Heart left ventricle (tissue), 7 donors: ENCODE results near the genes GNG14, FBXW9 and BEST2.

GRCh38 chr19:12194430-12195209 is 31.7 kb downstream of the ZNF136 start:
- PRO-cap, 6 experiments, result peak in 6 of 6 experiments; most common plus-strand start chr19:12195015 (in 6); most common minus-strand start chr19:12194849 (in 5)
- RAMPAGE, long total RNA, 2 experiments, result no peak in any of the 2 experiments
- RRBS, result no CpG with 5 or more reads among the region's 46 CpGs

DNA sequence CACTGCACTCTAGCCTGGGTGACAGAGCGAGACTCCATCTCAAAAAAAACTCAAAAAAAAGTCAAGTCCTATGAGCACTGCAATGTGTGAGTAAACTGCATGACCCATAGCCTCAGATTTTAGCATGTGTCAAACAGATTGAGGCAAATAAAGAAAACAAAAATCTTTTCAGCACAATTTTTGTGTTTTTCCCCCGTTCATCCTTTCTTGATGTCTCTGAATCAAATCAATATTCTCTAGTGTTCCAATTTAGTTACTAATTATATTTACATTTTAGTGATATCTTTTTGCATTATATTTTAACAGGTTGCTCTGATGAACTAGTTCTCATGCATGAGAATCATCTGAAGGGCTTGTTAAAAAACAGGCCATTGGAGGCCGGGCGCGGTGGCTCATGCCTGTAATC is 8.7 kb downstream of the ZNF44 start:
- PRO-cap, 6 experiments, result no peak in any of the 6 experiments
- RAMPAGE, long total RNA, 2 experiments, result no peak in any of the 2 experiments
- RRBS, result no CpG with 5 or more reads among the region's 5 CpGs

- PRO-cap, 6 experiments, result no peak in any of the 6 experiments
- RAMPAGE, long total RNA, 2 experiments, result no peak in any of the 2 experiments
- RRBS, result no CpG with 5 or more reads among the region's 1 CpG
Observed at GRCh38 chr19:12293207-12293440, 1.6 kb downstream of the ZNF44 start.

GRCh38 chr19:12293527-12294275 is 982 bp downstream of the ZNF44 start:
- PRO-cap, 6 experiments, result peak in 5 of 6 experiments; most common plus-strand start chr19:12294110 (in 5); most common minus-strand start chr19:12293929 (in 1)
- RAMPAGE, long total RNA, 2 experiments, result no peak in any of the 2 experiments
- RRBS, result no CpG with 5 or more reads among the region's 22 CpGs

DNA sequence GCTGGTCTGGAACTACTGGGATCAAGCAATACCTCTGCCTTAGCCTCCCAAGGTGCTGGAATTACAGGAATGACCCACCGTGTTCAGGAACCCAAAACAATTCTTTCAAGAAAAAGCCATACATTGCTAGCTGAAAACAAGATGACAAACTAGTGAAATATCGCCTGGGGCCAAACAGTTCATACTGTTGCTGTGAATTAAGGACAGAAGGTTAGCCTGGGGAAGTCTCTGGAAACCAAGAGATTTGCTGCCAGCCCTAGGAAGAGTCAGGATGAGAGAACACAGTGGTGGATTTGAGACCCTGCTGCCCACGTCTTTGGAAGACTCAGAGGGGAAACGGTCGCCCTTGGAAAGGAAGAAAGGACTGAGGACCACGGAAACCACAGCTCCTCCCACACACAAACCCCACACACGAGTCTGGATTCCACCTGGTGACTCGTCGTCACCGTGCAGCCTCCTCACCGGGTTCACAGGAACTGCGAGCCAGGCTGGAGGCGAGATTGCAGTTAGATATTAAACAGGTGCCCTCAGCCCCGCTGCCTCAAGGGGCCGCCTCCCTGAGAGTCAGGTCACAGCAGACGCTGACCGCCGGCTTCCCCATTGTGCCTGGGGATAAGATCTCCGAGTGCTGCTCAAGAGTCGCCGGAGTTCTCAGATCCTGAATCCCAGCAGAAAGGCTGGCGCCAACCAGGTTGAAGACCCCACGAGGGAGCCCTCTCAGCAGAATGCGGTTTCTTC is 948 bp downstream of the ZNF443 start:
- PRO-cap, 6 experiments, result peak in 3 of 6 experiments; most common plus-strand start position 600 of the sequence (in 3)
- RAMPAGE, long total RNA, 2 experiments, result no peak in any of the 2 experiments
- RRBS, result no CpG with 5 or more reads among the region's 24 CpGs

DNA sequence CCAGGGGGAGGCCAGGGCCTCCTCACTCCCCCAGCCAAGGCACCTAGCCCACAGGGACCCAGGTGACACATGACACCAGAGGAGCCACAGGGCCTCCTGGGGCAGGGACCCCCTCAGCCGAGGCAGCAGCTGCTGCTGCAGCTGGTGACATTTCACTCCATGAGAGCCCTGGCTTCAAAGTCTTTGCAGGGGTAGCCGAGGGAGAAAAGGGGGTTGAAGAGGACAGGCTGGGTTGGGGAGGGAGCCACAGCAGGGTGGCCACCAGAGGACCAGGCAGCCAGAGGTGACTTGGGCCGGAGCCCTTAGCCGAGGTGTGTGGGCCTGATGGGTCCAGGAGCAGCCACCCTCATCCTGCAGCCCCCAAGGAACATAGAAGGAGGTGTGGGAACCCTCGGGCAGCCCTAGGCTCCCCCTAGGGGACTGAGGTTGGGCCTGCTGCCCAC is at the start of gene GNG14:
GNG14 (plus strand) TSS at position 413 of the 443 bp plus-strand sequence.
- PRO-cap, 6 experiments, result no peak in any of the 6 experiments
- RAMPAGE, long total RNA, 2 experiments, result no peak in any of the 2 experiments
- RRBS, result no CpG with 5 or more reads among the region's 5 CpGs

GRCh38 chr19:12696320-12697340 is at the start of gene FBXW9:
FBXW9 (minus strand) TSS chr19:12696631.
- PRO-cap, 6 experiments, result peak in 6 of 6 experiments; most common plus-strand start chr19:12696684 (in 2); most common minus-strand start chr19:12696615 (in 5)
- RAMPAGE, long total RNA, 2 experiments, result start-site peak on the minus strand in 2 of 2 experiments, at chr19:12696621-12696656 at its widest, 11 to 14 reads per replicate
- RRBS, result 1% methylated on average over 14 of the region's 62 CpGs

DNA sequence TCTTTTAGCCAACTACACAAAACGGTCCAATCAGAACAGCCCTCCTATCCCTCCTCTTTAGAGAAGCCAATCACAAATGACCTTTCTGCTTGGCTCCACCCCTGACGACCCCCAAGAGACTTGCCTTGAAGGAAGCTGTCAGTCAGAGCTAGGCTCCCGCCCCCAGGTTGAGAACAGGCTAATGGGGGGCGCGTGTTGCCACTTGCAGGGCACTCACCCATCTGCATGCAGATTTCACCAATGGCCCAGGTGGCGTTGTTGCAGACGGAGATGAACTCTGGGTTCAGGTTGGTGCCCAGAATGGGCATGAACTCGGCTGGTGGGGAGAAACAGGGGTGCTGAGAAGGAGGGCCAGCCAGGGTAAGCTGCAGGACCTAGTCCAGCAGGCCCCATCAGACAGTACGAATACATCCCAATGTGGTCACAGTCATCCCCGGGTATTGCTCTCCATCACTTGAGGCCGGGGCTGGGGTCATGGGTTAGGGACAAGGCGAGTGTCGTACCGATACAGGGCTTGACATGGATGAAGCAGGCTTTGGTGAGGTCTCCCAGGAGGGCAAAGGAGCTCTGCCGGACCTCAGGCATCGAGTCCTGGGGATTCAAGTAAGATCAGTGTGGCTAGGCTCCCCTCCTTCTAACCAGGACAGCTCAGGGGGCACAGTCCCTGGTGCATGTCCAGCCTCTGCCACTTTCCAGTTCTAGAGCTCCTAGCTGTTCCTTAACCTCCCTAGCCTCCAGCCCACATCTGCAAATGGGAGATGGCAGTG is 7.0 kb upstream of the FBXW9 start:
- PRO-cap, 6 experiments, result peak in 6 of 6 experiments; most common minus-strand start position 459 of the sequence (in 5)
- RAMPAGE, long total RNA, 2 experiments, result no peak in any of the 2 experiments
- RRBS, result no CpG with 5 or more reads among the region's 16 CpGs

DNA sequence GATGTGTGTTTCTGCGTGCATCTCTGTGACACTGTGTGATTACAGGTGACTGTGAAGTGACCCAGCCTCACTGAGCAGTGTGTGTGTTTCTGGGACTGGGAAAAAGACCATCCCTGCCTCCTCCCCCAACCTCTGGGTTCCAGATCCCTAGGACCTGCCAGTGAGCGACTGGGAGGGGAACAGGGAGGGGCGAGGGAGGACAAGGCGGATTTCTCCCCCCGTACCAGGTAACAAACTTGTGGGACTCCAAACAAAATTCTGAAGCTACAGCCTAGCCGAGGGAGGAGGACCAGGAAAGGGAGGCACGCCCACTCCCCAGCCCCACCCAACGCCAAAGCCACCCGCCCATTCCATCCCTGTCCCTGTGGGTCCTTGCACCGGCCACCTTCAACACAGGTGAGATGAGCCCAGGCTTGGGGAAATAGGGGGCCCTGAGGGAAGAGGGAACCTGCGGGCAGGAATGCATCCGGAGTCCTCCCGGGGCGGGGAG is at the start of gene BEST2:
BEST2 (plus strand) TSS at position 348 of the 490 bp plus-strand sequence.
- PRO-cap, 6 experiments, result no peak in any of the 6 experiments
- RAMPAGE, long total RNA, 2 experiments, result no peak in any of the 2 experiments
- RRBS, result 43% methylated on average over 5 of the region's 14 CpGs

DNA sequence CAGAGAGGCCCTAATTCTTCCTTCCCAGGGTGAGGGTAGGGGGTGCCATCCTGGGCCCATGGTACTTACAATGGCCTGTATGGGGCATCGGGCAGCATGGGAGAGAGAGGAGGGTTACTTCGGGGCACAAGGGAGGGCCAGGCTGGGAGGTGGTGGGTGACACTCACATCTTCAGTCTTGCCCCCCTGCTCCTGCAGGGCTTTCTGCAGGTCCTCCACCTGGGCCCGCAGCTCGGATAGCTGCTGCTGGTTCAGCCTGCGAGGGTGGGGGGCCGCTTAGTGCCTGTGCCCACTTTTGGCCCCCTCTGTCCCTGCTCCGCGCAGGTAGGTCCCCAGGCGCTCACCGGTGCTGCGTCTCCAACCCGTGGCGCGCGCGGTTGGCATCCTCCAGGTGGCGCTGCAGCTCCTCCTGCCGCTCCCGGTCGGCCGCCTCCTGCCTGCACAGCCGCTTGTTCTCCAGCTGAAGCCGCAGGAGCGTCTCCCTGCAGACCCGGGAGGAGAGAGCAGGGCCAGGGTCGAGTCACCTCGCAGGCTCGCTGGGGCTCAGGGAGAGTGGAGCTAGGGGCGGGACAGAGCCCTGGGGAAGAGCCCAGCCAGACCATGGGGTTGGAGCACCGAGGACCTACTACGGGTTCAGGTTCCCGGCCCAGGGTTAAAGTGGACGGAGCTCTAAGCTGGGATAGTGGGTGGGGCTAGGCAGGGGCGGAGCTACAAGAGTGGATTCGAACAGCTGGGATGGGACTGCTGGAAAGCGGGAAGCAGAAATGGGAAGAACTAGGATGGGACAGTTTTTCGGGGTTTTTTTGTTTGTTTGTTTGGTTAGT is 9.4 kb downstream of the HOOK2 start:
- PRO-cap, 6 experiments, result peak in 6 of 6 experiments; most common plus-strand start position 458 of the sequence (in 1); most common minus-strand start position 626 of the sequence (in 6)
- RAMPAGE, long total RNA, 2 experiments, result no peak in any of the 2 experiments
- RRBS, result 2% methylated on average over 16 of the region's 37 CpGs

GRCh38 chr19:12781957-12782886 is 6.9 kb upstream of the HOOK2 start:
- PRO-cap, 6 experiments, result peak in 6 of 6 experiments; most common plus-strand start chr19:12782432 (in 6); most common minus-strand start chr19:12782499 (in 3)
- RAMPAGE, long total RNA, 2 experiments, result no peak in any of the 2 experiments
- RRBS, result 1% methylated on average over 8 of the region's 73 CpGs

- PRO-cap, 6 experiments, result peak in 5 of 6 experiments; most common plus-strand start chr19:12996750 (in 2); most common minus-strand start chr19:12996762 (in 5)
- RAMPAGE, long total RNA, 2 experiments, result no peak in any of the 2 experiments
- RRBS, result 2% methylated on average over 7 of the region's 41 CpGs
Observed at GRCh38 chr19:12996546-12997032, 1.3 kb downstream of the NFIX start.

GRCh38 chr19:13025541-13026936 is 30.8 kb downstream of the NFIX start:
- PRO-cap, 6 experiments, result no peak in any of the 6 experiments
- RAMPAGE, long total RNA, 2 experiments, result no peak in any of the 2 experiments
- RRBS, result 30% methylated on average over 1 of the region's 25 CpGs

GRCh38 chr19:13044458-13045259 is 49.4 kb downstream of the NFIX start:
- PRO-cap, 6 experiments, result peak in 1 of 6 experiments; most common plus-strand start chr19:13045012 (in 1); most common minus-strand start chr19:13044810 (in 1)
- RAMPAGE, long total RNA, 2 experiments, result no peak in any of the 2 experiments
- RRBS, result 25% methylated on average over 1 of the region's 15 CpGs

DNA sequence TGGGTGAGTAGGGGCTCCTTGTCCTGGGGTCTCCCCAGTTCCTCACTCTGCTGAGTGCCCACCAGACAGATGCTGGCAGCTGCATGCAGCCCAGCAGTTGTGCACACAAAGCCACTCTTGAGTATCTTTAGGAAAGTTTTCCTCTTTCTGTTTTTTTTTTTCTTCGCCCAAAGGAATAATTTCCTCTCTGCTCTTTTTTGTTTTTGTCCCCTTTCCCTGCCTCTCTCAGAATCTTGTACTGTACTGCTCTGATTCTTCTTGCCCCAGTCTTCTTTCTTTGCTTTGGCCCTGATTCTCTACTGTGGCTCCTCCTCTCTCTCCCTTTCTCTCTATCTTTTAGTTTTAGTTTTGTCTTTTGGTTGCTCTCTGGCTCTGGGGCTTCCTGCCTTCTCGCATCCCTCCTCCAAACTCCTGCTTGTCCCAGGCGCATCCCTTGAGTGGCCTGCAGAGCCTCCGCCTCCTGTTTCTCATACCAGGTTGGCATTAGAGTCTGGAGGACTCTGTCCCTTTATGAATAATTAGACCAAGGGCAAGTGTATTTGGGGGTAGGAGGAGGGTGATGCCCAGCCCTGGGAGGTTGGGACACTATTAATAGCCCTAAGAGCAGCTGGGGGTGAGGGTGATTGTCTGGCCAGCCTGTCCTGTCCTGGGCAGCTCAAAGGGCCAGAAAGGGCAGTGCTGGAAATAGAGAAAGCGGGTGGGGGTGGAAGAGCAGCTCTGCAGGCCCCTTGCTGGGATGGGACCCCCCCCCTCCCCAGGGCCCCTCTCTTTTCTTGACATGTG is 39.1 kb downstream of the LYL1 start:
- PRO-cap, 6 experiments, result peak in 6 of 6 experiments; most common plus-strand start position 687 of the sequence (in 4); most common minus-strand start position 410 of the sequence (in 4)
- RAMPAGE, long total RNA, 2 experiments, result no peak in any of the 2 experiments
- RRBS, result no CpG with 5 or more reads among the region's 5 CpGs

DNA sequence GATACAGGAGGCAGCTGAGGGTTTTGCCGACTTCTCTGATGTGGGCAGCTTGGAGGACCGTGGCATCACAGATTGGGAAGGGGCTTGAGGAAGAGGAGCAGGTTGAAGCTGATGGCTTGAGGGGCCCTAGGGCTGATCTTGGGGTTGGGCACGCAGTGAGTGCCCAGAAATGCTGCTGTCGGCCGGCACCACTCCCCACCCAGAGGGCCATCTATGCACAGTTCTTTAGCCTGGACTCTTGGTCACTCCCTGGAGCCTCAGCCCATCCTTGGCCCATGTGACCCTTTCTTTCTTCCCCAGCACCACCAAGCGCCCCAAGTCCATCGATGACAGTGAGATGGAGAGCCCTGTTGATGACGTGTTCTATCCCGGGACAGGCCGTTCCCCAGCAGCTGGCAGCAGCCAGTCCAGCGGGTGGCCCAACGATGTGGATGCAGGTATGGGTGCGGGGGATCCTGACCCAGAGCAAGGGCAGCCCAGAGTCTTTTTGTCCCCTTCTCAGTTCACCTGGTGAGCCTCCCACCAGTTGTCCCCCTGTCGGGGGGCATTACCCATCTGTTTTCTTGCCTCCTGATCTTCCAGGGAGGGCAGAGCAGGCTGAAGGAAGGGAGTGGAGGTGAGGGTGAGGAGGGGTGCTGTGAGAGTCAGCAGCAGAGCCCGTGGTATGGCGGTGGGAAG is 27.3 kb downstream of the LYL1 start:
- PRO-cap, 6 experiments, result no peak in any of the 6 experiments
- RAMPAGE, long total RNA, 2 experiments, result no peak in any of the 2 experiments
- RRBS, result no CpG with 5 or more reads among the region's 16 CpGs

DNA sequence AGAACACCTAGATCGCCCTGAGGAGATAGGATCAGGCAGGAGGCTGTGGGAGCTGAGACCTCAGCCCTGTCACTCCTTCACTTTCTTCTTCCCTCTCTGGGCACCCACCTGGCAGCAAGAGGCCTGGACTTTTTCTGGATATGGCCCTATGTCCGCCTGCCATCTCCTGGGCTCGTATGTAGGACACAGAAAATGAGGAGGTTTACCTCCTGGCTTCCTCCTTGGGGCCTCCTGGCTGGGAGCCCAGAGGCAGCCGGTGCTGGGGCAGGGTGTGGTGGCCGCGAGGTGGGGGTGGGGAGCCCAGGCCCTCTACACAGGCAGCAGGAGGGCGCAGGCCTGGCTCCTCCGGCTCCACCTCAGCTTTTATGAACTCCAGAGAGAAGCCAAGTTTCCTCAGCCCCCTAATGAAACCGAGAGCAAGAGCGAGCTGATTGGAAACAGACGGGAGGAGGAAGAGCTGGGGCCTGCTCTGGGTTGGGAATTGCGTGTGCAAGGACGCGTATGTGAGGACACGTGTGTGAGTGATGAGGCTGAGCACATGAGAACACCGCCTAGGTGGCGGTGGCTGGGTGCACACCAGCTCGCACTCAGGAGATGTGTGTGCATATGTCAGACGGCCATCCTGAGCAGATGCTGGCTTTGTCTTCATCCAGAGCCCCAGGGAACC is 23.1 kb downstream of the LYL1 start:
- PRO-cap, 6 experiments, result no peak in any of the 6 experiments
- RAMPAGE, long total RNA, 2 experiments, result no peak in any of the 2 experiments
- RRBS, result 9% methylated on average over 5 of the region's 19 CpGs

- PRO-cap, 6 experiments, result no peak in any of the 6 experiments
- RAMPAGE, long total RNA, 2 experiments, result no peak in any of the 2 experiments
- RRBS, result 80% methylated on average over 5 of the region's 14 CpGs
Observed at GRCh38 chr19:13081613-13081977, 21.1 kb downstream of the LYL1 start.

DNA sequence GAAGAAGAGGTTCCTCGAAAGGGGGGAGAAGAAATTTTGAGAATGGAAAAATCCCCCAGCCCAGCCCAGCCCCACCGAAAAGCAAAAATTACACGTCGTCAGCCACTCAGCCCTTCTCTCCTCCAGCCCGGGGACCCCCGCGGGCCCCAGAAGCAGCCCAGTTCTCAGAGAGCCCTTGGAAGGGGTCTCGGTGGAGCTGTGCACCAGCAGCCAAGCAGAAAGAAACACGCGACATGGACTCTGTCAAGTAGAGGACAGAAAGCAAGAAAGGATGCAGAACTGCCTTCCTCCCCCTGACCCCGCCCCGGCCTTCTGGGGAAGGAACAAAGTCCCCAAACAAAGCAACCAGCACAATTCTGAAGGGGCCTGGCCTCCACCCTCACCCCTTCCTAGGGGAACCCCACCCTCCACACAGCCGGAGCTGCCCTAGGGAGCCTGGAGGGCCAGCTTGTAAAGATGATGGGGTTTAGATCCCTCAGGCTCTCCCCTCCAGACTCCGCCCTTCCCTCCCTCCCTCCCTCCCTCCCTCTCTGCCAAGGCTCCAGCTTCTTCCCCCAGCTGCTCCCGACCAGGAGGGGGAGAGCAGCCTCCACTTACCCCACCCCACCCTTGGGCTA is 7.9 kb downstream of the LYL1 start:
- PRO-cap, 6 experiments, result peak in 1 of 6 experiments; most common plus-strand start position 351 of the sequence (in 1)
- RAMPAGE, long total RNA, 2 experiments, result no peak in any of the 2 experiments
- RRBS, result 0% methylated on average over 1 of the region's 15 CpGs

DNA sequence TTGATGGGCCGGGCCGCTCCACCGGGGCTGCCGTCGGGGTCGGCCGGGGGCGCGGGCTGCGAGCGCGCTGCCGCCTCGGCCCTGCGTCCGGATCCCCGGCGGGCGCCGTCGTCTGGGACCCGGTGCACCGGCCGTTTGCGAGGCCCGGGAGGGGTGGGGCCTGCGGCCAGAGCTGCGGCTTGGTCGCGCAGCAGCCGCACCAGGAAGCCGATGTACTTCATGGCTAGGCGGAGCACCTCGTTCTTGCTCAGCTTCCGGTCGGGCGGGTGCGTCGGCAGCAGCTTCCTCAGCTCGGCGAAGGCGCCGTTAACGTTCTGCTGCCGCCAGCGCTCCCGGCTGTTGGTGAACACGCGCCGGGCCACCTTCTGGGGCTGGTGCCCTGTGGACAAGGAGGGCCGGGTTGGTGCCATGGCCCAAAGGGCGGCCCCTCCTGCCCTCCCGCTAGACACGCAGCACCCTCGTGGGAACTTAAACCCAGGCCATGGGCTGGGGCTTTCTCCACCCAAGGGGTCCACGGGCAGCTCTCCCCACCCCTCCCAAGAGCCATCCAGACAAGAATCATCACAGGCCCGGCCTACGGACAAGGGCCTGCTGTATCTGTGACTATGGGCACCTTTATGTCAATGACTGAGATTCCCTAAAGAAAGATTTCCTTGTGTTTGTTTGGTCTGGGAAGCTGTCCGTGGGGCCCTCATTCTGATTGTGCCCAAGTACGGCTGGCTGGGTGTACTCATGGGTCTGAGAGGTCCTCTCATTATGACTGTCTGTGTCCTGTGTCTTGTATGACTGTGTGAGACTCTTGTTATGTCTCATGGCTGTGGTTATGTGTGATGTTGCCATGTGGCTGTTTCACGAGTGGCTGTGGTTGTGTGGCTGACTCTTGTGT is 3.1 kb downstream of the LYL1 start:
- PRO-cap, 6 experiments, result peak in 6 of 6 experiments; most common plus-strand start position 309 of the sequence (in 6); most common minus-strand start position 137 of the sequence (in 4)
- RAMPAGE, long total RNA, 2 experiments, result no peak in any of the 2 experiments
- RRBS, result 10% methylated on average over 29 of the region's 61 CpGs